Subcutaneous adipose tissue (tissue), 3 donors: ENCODE data around the genes GOLIM4 and MYNN.

GRCh38 chr3:167870019-167870687 lies 134.6 kb downstream of the SERPINI1 start:
- PRO-cap: unidirectional peak, minus-strand start at chr3:167870339
- RAMPAGE, long total RNA, 3 experiments: no peak in any of the 3 experiments

DNA sequence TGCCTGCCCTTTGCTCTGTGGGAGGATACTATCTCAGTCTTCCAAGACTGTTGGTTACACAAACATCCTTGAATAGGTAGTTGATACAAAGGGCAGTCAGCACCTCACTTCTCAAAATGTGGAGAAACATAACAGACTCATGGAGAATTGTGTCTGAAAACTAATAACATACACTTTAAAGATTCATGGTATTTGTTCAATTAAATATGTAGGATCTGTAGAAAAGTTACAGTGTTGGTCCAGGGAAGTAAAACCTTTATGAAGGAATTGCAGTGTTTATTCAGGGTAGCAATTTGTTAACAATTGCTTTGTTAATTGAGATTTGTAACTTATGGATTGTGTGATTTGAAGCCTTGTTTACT lies 103.2 kb downstream of the GOLIM4 start:
- PRO-cap: no peak
- RAMPAGE, long total RNA, 3 experiments: no peak in any of the 3 experiments

DNA sequence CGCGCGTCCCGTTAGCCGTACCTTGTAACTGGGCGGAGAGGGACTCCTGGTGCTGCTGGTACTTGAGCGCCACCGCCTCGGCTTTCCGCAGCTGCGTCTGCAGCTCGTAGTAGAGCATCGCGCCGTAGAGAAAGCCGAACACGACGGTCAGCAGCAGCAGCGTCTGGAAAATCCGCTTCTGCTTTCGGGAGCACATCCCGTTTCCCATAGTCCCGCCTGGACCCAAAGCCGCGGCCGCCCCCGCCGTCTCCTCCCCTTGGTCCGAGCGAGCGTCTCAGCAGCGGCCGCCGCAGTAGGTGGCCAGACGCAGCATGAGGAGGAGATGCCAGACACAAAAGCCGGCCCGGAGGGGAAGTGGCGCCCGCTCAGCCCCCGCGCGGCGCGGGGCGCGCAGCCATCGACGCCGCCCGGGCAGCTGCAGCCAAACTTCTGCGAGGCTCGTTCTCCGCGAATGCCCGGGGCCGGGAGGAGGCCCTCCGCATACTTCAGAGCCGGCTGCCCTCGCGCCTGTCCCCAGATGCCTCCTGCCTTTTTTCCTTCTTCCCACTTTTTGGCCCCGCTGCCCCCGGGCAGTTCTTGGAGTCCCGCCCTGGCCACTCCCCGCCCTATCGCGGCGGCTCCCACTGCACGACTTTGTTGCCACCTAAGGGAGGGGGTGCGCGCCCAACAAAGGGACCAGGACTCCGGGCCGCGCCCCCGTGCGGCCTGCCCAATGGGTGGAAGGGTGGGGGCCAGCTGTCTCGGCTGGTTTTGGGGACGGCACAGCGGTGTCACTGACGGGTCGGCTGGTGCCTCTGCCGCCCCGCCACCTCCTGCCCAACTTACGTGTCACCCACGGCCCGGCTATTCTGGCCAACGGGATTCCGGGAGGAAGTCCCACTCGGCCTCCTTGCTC lies at the start of gene GOLIM4:
TSS of gene GOLIM4 (minus strand) at position 847 of the 895 bp plus-strand sequence.
- PRO-cap: bidirectional peak, plus-strand start at position 156 of the sequence, minus-strand start at position 30 of the sequence; bidirectional peak, plus-strand start at position 303 of the sequence, minus-strand start at position 313 of the sequence; bidirectional peak, plus-strand start at position 451 of the sequence, minus-strand start at position 453 of the sequence; unidirectional peak, minus-strand start at position 552 of the sequence; bidirectional peak, plus-strand start outside the sequence, minus-strand start at position 847 of the sequence
- RAMPAGE, long total RNA, 3 experiments: start-site peak on the minus strand in 1 of 3 experiments, centred at position 851 of the sequence, 77 reads per replicate

DNA sequence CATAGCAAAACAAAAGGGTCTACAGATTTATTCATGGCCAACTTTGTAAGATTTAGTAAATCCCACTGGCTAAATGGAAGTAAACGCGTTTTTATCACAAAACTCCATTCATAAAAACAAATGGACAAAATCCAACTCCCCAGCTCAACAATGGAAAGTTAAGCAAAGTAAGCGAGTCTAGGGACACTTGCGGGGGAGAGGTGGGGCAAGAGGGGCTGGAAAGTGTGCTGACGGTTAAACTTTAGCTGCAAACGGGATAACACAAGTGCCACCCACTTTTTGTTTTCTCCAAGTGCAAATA lies 515.1 kb downstream of the MECOM start:
- PRO-cap: no peak
- RAMPAGE, long total RNA, 3 experiments: no peak in any of the 3 experiments

DNA sequence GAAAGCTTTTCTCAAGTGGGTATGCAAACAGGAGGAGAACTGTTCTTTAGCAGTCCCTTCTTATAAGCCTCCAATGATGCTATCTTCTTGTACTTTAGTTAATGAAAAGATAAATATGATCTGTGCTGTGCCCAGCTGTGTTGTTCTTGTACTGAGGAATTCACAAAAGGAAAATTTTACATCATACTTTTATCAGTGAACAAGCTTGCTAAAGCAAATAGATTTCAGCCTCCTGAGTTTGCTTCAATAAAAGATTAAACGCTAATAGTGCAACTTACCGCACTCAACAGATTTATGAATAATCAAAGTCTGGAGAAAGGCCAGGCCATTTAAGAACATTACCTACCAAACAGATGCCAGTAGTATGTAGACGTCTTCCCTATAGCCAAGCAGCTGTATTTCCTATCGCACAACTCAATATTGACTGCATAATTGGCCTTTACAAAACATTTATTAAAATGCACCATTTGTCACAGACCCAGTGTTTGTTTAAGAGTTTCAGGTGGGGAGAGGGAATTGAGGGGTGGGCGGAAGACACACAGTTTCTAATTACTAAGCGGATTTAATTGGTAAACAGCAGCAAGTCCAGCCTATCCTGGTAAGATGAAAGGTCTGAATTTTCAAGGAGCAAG lies 395.0 kb downstream of the MECOM start:
- PRO-cap: no peak
- RAMPAGE, long total RNA, 3 experiments: no peak in any of the 3 experiments

- PRO-cap: bidirectional peak, plus-strand start at chr3:169455144, minus-strand start at chr3:169455002
- RAMPAGE, long total RNA, 3 experiments: no peak in any of the 3 experiments
Observed at GRCh38 chr3:169454940-169455332, 208.6 kb downstream of the MECOM start.

- PRO-cap: no peak
- RAMPAGE, long total RNA, 3 experiments: no peak in any of the 3 experiments
Observed at GRCh38 chr3:169623889-169624720, 39.4 kb downstream of the MECOM start.

DNA sequence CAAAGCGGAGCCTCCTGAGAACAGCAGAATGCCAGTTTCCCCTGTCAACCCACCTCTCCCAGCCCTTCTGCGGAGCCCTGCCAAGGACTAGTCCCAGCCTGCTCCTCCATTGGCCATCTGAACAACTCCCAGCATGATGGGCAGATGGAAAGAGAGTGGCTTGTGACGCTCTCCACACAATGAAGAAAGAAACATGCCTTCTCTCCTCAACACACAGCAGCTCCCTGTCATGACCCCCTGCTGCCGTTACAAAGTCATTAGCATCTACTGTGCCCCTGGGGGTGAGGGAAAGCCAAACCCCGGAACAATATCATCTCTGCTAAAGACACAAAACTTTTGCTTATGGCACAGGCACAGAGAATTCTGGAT lies 33.6 kb downstream of the MECOM start:
- PRO-cap: no peak
- RAMPAGE, long total RNA, 3 experiments: no peak in any of the 3 experiments

- PRO-cap: bidirectional peak, plus-strand start at chr3:169773399, minus-strand start at chr3:169773330
- RAMPAGE, long total RNA, 3 experiments: start-site peak on the plus strand in 3 of 3 experiments, at chr3:169773375-169773415 at its widest, 113 to 185 reads per replicate
Observed at GRCh38 chr3:169772559-169773510, at the start of gene MYNN. Gene MYNN, plus strand, starts transcription at chr3:169773396.

- PRO-cap: no peak
- RAMPAGE, long total RNA, 3 experiments: no peak in any of the 3 experiments
Observed at GRCh38 chr3:169965337-169965987, 1.1 kb upstream of the SEC62 start.

GRCh38 chr3:170180320-170180613 lies 1.3 kb downstream of the PHC3 start:
- PRO-cap: no peak
- RAMPAGE, long total RNA, 3 experiments: no peak in any of the 3 experiments

GRCh38 chr3:170286493-170287037 lies 64.3 kb downstream of the PRKCI start:
- PRO-cap: no peak
- RAMPAGE, long total RNA, 3 experiments: no peak in any of the 3 experiments

DNA sequence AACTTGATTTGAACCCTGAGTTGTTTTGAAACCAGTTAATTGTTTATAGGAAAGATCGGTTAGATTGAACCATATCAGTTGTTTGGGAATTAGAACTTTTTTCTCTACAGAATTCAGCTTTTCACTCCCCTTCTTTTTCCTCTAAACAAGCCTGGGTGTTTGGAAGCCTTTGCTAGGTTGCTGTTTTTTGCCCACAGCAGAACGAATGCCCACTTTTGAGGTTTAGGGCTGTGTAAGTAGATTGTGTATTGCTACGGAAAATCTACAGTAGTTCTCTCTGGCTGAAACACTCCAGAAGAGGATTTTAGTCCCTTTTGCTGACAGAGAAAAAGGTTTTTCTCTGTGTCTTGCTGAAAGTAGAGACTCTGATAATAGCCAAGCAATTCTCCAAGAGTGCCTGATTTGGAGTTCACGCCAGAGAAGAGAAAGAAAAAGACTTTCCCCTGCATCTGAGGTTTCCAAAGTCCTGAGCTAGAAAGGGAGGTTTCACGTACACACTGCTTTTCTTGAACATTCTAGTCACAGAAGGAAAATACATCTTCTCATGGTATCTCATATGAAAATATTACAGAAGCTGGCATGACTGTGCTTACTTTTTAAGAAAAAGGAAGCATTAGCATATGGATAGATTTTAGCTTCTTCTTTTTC lies 11.3 kb downstream of the CLDN11 start:
- PRO-cap: no peak
- RAMPAGE, long total RNA, 3 experiments: no peak in any of the 3 experiments

GRCh38 chr3:170470660-170471098 lies 52.0 kb downstream of the CLDN11 start:
- PRO-cap: no peak
- RAMPAGE, long total RNA, 3 experiments: no peak in any of the 3 experiments

DNA sequence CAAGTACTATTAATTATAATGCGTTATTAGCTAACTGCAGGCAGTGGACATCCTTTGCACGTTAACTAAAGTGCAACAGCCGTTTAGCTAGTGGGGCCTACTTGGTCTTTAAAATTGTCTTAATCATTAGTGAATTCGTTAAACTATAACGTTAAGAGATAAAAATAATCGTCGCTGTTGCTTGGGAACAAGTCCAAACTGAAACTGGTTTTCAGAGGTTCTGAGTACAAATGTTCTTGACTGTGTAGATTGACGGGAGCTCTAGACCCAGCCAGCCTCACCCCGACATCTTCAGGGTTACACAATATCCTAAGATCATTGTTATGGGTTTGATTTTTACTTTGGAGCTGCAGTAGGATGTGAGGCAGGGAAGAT lies 48.1 kb downstream of the SLC2A2 start:
- PRO-cap: no peak
- RAMPAGE, long total RNA, 3 experiments: no peak in any of the 3 experiments

- PRO-cap: no peak
- RAMPAGE, long total RNA, 3 experiments: no peak in any of the 3 experiments
Observed at GRCh38 chr3:171025365-171026061, 1.0 kb downstream of the SLC2A2 start.

DNA sequence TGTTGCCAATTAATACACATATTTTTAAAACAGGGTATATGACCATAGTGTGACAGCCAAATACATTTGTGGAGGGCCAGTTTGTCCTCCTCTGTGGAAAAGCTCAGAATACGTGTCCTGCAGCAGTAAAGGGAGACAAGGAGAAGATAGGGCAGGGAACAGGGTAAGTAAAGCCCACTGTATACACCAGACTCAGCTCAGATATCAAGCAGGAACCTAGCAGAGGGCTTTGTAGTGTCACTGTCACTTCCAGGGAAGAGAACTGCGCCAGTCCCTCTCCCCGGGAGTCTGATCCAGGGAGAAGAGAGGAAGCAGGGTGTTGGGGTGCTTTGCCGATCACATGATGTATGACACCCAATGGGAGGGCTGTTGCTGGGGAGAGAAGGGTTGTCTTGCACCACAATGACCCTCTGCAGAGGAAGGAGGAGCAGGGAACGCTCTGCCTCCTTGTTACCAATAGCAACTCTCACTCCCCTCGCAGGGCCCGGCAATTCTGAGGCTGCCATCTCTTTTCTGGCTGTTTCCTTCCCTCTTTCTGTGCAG lies 147.2 kb upstream of the SLC2A2 start:
- PRO-cap: unidirectional peak, minus-strand start at position 294 of the sequence
- RAMPAGE, long total RNA, 3 experiments: no peak in any of the 3 experiments

DNA sequence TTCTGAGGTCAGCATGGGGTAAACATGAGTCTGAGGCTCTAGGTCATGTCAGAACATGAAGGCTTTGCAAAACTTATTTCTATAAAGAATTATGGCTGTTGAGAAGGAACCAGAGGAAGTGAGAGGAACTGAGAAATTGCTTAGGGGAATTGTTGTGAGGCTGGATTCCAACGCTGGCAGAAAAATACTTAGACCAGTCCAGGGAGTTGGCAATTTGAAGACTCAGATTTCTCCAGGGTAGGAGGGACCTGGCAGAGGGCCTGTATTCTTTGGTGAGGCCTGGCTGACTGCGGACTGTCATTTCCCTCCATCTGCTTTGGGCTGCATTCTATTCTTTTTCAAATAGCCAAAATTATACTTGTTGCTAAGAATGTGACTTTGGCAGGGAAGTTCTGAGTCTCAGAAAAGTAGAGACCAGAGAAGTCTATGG lies 155.4 kb downstream of the PLD1 start:
- PRO-cap: no peak
- RAMPAGE, long total RNA, 3 experiments: no peak in any of the 3 experiments

DNA sequence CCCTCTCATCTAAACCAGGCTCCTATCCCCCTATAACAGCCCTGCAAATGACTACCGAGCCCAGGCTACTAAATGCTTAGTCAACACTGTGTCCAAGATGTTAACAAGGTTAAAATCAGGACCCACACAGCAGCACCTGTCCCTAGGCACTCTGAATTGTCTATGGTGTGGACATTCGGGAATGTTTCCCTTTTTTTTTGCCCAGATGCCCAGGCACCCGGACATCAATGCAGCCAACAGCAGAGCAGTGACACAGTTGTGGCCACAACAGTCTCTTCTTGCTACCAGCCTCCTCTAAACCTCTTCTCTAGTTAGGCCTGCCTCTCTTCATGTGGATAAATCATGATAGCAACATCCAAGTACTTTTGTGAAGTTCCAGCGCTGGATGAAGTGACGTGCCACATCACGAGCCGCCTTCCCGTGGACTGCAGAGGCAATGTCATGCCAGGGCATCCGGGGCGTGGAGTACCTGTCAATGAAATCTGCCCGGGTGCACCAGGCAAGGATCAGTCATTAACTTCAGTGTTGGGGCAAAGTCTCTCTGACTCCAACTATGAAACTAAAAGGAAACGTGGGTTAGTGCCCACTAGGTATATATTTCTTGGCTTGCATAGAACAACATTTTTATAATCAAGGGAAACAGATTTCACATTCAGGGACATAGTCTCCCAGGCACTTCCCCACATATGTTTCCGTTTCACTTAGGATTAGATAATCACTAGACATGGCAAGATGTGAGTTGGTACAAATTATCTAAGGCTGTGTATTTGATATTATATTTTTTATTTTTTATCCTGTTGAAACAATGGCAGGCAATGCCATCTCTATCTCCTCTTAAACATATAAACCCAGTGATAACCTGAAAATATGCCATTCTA lies 133.7 kb downstream of the PLD1 start:
- PRO-cap: no peak
- RAMPAGE, long total RNA, 3 experiments: no peak in any of the 3 experiments

- PRO-cap: no peak
- RAMPAGE, long total RNA, 3 experiments: no peak in any of the 3 experiments
Observed at GRCh38 chr3:171758272-171758783, 52.0 kb downstream of the PLD1 start.